ENCODE measurements around a stretch of chr9.

- PRO-cap: no peak
- RAMPAGE, long total RNA: no peak
Observed at GRCh38 chr9:67832506-67832951, 26.2 kb upstream of the ANKRD20A1 start.

DNA sequence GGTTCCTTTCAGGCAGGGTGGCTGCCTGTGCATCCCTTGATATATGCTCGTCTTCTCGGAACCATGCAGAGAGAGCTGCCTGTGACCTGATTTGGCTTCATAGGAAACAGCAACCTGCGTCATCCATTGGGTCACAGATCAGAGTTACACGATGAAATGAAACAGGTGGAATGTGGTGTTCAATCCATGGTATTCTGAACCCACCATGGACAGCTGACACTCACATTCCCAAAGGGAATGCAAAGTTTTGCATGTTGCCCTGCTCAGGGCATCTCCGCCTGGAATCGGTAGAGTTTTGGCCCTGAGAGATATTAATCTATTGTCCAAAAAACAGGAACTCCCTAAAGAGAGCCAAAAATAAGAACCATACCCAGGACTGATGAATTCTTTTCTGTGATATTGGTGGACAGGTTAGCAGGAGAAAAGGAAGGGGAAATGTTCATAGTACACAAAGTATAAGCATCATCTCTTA, 85.6 kb downstream of the TMEM252 start:
- PRO-cap: no peak
- RAMPAGE, long total RNA: no peak

- PRO-cap: no peak
- RAMPAGE, long total RNA: no peak
Observed at GRCh38 chr9:68529657-68530267, 10.9 kb downstream of the TMEM252 start.

DNA sequence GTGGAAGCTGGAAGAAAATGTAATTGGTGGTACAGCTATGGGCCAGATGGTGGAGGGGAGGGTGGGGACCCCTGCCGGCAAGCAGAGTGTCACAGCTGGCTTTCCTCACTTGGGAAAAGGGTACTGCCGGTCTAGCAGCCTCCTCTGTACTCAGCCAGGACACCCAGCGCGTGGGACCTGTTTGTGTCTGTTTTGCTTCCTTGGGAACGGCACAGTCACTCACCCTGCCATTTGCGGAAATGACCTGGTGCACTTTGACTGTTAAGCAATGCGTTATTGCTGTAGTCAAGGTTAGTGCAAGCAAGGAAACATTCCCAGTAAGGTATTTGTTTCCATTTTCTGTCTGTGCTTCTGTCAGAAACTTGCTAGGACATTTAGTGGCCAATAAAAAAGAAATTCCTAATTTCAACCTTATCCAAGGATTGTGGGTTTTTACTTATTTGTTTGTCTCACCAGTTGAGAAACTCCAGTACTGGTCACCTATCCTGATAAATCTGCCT, 10.0 kb downstream of the TMEM252 start:
- PRO-cap: no peak
- RAMPAGE, long total RNA: no peak

DNA sequence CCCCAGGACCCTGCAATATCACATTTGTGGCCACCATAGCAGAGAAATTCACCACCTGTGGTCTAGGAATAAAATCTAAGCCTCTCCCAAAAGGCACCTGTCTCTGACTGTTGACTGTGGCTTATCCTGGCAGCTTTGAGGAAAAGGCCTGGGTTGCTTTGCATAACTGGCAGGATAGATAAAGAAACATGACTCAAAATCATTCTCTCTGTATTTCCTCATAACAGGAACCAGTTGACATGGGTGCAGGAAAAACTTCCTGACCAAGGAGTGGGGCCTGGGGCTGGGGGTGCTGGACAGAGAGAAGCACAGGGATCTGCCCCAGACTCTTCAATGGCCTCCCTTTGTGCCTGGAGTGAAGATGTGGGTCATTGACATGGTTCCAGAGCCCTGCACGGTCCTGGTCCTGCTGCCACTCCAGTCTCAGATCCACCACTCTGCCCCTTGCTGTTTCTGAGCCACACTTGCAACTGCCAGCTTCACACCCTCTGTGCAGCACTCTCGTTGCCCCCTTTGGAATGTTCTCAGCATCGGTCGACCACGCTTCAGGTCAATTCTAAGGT, 10.0 kb downstream of the PIP5K1B start:
- PRO-cap: no peak
- RAMPAGE, long total RNA: no peak

GRCh38 chr9:68784547-68785260, 4.8 kb downstream of the PABIR1 start:
- PRO-cap: no peak
- RAMPAGE, long total RNA: no peak

GRCh38 chr9:68841166-68841444, 61.2 kb downstream of the PABIR1 start:
- PRO-cap: no peak
- RAMPAGE, long total RNA: no peak

DNA sequence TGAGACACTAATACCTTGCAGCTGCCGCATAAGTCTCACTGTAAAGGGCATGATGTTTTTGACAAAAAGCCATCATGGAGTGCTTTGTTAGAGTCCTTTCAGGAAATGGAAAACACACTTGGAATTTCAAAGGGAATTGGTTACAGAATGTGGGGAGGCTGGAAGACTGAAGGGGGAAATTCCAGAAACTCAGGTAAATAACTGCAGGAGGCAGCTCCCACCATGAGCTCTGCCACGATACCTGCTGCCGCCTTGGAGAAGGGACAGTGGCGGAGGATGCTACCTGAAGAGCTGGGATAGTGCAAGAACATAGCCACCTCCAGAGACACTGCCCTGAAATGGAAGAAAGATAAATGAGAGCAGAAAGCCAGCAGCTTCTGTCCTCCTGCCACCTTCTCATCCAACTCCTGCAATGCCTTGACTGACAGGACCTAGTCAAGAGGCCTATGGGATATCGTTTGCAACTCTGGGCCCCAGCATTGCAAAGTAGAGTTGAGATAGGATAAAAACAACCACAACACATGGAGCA, 66.8 kb downstream of the PRKACG start:
- PRO-cap: no peak
- RAMPAGE, long total RNA: no peak

DNA sequence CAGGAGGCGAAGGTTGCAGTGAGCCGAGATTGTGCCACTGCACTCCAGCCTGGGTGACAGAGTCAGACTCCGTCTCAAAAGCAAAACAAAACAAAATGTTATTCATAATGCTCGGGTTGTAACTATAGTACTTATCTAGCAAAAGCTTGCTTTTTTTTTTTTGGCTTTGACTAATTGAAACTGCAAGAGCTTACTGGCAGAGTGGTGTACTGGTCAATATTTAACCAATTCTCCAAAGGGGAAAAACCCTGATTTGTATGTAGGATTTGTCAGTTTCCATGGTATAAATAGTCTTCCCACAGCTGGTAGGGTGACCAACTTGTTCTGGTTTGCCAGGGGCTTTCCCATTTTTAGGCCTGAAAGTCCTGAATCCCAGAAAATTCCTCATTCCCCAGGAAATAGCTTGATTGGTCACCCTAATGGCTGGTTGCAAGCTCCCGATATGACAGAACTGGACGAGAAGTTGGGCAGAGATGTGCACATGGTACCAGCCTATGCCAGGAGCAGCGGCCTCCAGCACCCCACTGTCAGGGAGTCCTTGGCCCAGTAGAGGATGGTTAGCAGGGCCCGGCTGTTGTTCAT, 58.0 kb downstream of the FXN start:
- PRO-cap: no peak
- RAMPAGE, long total RNA: no peak

GRCh38 chr9:69170636-69171547, 3.2 kb upstream of the TJP2 start:
- PRO-cap: bidirectional peak, plus-strand start at chr9:69171164, minus-strand start at chr9:69171129
- RAMPAGE, long total RNA: no peak

GRCh38 chr9:69236794-69237291, 62.8 kb downstream of the TJP2 start:
- PRO-cap: no peak
- RAMPAGE, long total RNA: no peak

GRCh38 chr9:69246639-69247189, 72.6 kb downstream of the TJP2 start:
- PRO-cap: no peak
- RAMPAGE, long total RNA: no peak

- PRO-cap: no peak
- RAMPAGE, long total RNA: no peak
Observed at GRCh38 chr9:69249179-69249577, 75.1 kb downstream of the TJP2 start.

DNA sequence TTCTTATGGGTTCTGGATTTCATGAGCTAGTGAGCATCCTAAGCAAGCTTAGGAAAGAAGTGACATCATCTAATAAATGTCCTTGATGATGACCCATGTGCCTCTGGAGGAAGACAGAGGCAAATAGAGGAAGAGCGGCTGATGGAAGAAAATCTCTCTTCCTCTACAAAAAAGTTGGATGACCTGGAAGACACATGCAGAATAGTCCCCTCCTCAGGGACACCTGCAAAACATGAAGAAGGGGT, 149.5 kb downstream of the APBA1 start:
- PRO-cap: unidirectional peak, minus-strand start at position 173 of the sequence
- RAMPAGE, long total RNA: no peak

- PRO-cap: unidirectional peak, plus-strand start at chr9:69671430
- RAMPAGE, long total RNA: no peak
Observed at GRCh38 chr9:69671262-69671685, 897 bp downstream of the APBA1 start.

- PRO-cap: no peak
- RAMPAGE, long total RNA: no peak
Observed at GRCh38 chr9:69763357-69764242, 3.8 kb upstream of the PTAR1 start.

GRCh38 chr9:70049752-70050259, 6.2 kb downstream of the MAMDC2 start:
- PRO-cap: bidirectional peak, plus-strand start at chr9:70050118, minus-strand start at chr9:70049871
- RAMPAGE, long total RNA: no peak

- PRO-cap: no peak
- RAMPAGE, long total RNA: no peak
Observed at GRCh38 chr9:70111573-70112075, 68.0 kb downstream of the MAMDC2 start.

GRCh38 chr9:70392736-70393503, 21.5 kb downstream of the KLF9 start:
- PRO-cap: no peak
- RAMPAGE, long total RNA: no peak

DNA sequence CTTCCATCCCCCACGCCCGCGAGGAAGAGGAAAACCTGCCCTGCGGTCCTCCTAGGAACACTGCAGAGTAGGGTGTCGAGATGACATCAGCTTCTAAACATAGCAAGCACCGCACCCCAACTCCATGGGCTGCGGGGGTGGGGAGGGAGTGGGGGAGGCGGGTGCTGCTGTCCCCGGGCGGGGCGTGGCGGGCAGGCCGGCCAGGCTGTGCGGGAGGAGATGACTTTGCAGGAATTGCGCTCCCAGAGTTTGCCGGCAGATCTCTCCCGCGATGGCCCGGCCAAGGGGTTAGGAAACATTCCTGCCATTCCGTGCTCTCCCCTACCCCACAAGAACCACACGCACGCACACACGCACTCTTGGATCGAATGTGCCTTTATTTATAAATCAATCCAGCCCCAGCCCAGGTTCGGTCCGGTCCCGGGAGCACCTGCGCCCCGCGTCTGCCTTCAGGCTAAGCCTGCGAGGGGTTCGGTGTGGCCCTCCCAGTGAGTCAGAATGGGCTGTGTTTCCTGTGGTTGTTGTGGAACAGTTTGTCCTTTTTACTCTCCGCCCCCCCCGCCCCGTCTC, 5.2 kb upstream of the KLF9 start:
- PRO-cap: bidirectional peak, plus-strand start at position 245 of the sequence, minus-strand start outside the sequence; bidirectional peak, plus-strand start outside the sequence, minus-strand start at position 500 of the sequence
- RAMPAGE, long total RNA: no peak